Mesothelial cell of epicardium (in vitro differentiated cells): ENCODE results near the gene NMNAT2.

GRCh38 chr1:183039806-183040958 is 17.0 kb downstream of the LAMC1 start:
- PRO-cap: no peak

GRCh38 chr1:183125288-183125755 is 60.7 kb upstream of the LAMC2 start:
- PRO-cap: no peak

- PRO-cap: no peak
Measured at GRCh38 chr1:183139374-183140076, 46.5 kb upstream of the LAMC2 start.

DNA sequence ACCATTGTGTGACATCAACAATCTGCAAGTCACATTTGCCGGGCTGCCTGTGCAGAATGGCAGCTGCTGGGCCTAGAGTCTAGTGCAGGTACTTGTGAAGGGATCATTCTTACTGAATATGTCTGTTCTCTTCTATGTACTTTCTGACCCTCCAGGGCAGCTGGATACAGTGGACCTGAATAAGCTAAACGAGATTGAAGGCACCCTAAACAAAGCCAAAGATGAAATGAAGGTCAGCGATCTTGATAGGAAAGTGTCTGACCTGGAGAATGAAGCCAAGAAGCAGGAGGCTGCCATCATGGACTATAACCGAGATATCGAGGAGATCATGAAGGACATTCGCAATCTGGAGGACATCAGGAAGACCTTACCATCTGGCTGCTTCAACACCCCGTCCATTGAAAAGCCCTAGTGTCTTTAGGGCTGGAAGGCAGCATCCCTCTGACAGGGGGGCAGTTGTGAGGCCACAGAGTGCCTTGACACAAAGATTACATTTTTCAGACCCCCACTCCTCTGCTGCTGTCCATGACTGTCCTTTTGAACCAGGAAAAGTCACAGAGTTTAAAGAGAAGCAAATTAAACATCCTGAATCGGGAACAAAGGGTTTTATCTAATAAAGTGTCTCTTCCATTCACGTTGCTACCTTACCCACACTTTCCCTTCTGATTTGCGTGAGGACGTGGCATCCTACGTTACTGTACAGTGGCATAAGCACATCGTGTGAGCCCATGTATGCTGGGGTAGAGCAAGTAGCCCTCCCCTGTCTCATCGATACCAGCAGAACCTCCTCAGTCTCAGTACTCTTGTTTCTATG is 43.5 kb upstream of the LAMC2 start:
- PRO-cap: no peak

GRCh38 chr1:183198155-183198845 is 12.2 kb downstream of the LAMC2 start:
- PRO-cap: no peak

- PRO-cap: no peak
Measured at GRCh38 chr1:183209585-183210004, 23.5 kb downstream of the LAMC2 start.

- PRO-cap: no peak
Measured at GRCh38 chr1:183289000-183289569, 103.0 kb downstream of the LAMC2 start.

DNA sequence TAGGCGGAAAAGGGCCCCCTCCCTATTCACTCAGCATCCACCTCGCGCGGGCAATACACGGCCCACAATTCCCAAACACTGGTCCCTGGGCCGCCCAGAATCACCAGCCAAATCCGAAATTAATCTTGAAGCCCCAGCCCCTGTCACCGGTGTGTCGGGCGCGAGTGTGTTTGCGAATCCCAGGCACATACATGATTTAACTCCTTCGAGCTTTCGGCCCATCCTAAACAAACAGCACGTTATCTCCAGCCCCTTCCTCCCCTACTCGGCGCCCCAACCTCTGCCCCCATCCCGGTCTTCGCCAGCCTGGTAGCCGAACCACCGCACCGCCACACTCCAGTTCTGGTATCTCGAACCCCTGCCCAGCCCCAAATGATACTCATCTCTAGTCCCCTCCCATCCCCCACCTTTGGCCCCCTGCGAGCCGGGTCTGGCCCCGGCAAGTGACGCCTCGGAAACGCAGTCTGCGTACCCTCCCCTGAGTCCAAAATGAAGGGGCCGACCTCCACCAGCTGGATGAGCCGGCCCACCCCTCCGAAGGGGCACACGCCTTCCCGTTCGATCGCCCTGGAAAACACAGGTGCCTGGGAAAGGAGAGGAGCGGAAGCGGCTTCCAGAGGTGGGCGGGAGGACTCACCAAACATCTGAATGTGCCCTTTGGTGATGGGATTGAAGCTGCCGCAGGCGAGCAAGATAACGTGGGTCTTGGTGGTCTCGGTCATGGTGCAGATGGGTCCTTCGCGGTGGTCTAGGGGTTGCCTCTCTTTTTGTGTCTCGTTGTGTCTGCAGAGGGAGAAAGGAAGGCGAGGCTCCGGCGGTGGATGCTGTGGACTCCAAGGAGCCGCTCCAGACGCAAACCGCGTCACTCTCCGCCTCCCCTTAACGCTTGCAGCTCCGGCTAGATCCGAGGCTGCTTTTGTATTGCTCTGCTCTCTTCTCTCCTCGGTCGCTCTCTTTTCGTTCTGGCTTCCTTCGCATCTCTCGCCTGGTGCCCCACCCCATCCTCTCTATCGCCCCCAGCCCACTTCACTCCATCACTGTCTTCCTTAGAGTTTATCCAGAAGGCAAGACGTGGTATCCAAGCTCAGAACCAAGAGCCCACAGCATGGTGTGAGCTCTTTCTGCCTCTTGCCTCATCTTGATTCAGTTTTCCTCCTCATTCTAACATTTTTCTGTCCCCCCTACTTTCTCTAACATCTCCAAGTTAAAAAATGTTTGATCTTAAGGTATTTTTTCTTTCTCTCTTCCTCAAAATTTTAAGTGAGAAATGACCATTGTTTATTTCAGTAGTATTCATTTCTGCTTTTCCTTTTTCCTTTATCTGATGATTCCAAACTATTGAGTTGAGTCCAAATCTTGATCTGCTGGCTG is at the start of gene NMNAT2:
TSS of gene NMNAT2 (minus strand) at position 835 of the 1,371 bp plus-strand sequence.
- PRO-cap: no peak

GRCh38 chr1:183583584-183583940 is 6.7 kb downstream of the NCF2 start:
- PRO-cap: no peak

GRCh38 chr1:183655776-183656055 is 2.6 kb upstream of the APOBEC4 start:
- PRO-cap: no peak

- PRO-cap: no peak
Measured at GRCh38 chr1:184052342-184052599, 741 bp downstream of the TSEN15 start.

DNA sequence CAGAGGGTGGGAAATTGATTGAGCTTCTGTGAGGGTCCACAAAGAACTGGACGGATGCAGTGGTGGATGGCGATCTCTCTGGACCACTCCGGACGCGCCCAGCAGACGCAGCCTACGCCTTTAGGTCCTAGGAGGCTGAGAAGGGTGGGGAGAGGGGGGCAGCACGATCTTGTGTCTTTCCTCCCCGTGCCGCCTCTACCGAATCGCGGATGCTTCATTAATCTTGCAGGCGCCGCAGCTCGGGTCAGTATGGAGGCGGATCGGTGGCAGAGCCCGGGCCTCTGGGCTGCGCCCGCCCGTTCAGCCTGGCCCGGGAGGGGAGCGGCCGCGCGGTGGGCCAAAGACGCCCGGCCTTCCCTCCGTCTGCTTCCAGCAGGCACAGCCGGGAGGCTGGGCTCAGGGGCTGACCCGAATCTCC is 627 bp upstream of the C1orf21 start:
- PRO-cap: unidirectional peak, plus-strand start at position 247 of the sequence

GRCh38 chr1:184493841-184494514 is 107.1 kb downstream of the C1orf21 start:
- PRO-cap: no peak

DNA sequence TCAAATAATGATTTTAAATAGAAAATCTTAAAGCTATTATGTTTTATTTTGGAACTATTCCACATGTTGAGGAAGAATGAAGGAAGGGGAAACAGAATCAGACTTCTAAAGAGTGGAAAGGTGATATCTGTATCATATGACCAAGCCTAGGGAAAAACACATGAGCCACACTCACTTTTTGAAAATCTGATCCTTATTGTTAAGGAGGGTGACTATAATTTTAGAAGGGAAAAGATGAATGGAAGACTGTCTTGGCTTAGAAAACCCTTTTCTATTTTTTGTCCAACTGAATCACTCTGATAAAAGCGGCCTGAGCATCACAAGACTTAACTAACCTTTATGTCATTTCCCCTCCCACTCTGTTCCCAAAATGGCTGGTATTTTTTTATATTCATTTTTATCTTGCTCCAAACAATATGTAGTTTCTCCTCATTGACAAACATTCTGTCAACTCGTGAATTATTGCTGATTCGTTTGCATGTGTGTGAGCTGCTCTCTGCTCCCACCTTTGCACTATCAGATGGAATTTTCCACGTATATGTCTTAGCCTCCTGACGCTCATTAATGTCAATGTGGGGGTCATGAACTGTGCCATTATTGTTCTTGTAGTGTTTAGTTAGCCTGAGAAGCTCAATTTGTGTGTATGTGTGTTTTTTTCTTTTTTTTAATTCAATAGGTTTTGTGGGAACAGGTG is 169.9 kb downstream of the C1orf21 start:
- PRO-cap: no peak

GRCh38 chr1:184615093-184615987 is 139.3 kb downstream of the EDEM3 start:
- PRO-cap: no peak

DNA sequence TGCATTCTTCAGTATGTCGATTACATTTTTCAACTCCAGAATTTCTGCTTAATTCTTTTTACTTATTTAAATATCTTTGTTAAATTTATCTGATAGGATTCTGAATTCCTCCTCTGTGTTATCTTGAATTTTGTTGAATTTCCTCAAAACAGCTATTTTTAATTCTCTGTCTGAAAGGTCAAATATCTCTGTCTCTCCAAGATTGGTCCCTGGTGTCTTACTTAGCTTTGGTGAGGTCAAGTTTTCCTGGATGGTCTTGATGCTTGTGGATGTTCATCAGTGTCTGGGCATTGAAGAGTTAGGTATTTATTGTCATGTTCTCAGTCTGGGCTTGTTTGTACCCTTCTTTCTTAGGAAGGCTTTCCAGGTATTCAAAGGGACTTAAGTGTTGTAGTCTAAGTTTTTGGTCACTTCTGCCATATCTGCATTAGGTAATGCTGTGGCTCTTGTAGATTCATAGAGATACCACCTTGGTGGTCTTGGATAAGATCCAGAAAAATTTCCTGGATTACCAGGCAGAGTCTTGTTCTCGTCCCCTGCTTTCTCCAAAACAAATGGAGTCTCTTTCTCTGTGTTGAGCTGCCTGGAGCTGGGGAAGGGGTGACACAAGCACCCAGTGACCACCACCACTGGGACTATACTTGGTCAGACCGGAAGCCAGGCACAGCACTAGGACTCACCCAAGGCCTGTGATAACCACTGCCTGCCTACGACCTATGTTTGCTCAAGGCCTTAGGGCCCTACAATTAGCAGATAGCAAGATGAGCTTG is 47.2 kb downstream of the NIBAN1 start:
- PRO-cap: no peak

DNA sequence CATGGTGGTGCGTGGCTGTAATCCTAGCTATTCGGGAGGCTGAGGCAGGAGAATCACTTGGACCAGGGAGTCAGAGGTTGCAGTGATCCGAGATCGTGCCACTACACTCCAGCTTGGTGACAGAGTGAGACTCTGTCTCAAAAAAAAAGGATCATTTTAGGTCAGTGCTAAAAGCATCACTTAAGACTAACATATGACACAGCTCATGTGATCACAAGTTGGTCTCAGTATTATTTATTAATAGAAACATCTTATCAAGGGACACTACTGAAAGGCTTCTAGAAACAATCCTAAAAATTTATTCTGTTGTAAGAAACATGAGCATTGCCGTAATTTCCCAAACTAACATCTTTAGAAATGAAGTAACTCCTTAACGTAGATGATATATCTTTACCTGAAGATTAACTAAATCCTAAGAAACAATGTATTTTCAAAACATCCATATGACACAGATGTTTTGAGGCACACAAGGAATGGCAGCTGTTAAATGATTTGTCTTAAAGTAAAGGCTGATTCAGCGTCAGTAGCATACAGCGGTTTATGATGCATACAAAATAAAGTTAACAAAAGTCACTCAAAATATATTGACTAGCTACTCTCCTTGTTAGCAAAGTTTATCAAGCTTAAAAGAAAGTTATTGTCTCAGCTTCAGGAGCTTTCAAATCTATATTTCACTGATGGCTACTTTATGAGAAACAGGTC is 2.6 kb downstream of the NIBAN1 start:
- PRO-cap: no peak

DNA sequence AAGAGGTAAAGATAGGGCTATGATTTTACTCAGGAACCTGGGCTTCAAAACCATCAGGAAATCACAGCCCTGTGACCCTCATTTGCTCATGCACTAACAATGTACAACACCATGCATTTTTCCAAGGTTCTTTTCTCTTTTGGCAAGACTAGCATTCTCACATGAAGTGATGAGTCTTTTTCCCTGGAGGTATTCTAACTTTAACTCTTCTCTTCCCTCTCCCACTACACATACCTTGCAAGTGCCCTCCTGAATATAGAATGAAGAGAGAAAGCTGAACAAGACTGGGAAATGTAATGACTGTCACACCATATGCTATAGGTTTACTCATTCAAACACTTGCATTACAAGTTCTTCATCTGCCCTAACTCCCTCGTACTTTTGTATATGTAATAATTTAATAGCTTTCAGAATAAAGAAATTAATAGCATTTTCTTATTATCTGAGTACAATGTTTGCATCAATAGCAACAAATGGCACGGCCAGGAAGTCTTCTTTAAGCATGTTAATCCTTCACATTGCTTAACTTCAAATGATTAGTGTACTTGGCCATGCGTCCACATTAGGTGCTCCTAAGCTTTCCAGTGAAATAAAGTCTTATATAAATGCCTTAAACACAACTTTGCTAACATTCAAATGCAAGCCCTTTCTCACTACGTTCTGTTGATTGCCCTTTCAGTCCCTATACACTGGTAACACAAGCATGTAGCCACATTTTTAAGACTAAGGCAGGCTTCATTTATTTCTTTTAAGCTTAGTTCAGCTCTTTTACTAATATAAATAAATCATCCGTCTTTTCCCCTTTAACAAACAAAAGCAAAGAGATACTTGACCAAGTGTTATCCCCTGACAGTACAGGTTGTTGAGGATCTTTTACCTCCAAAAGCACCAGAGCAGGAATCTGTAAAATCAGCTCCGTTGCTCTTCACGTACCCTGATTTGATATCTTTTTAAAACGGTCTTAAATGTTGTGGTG is 1.7 kb downstream of the NIBAN1 start:
- PRO-cap: no peak

- PRO-cap: no peak
Measured at GRCh38 chr1:185337330-185337529, 20.2 kb upstream of the IVNS1ABP start.

DNA sequence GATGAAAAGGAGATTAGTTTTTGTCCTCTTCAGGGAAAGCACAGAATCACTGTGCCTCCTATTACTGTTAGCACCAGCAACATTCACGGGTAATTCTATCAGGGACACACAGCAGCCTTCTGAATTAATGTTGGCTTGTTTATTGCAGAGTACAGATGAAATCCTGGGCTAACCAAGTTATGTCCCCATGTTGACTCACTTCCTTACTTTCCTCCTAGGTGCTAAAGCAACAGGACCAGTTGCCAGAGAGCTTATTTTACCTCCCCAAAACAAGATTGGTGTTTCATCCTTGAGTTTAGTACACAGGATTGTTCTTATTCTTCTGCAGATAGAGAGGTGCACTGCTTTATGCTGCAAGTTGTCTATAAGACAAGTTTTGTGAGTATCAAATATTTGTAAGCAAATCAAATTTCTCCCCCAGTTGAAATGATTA is 57.2 kb upstream of the IVNS1ABP start:
- PRO-cap: no peak